Aortic smooth muscle cell (primary cell): ENCODE measurements around the genes VWDE and ANKMY2.

DNA sequence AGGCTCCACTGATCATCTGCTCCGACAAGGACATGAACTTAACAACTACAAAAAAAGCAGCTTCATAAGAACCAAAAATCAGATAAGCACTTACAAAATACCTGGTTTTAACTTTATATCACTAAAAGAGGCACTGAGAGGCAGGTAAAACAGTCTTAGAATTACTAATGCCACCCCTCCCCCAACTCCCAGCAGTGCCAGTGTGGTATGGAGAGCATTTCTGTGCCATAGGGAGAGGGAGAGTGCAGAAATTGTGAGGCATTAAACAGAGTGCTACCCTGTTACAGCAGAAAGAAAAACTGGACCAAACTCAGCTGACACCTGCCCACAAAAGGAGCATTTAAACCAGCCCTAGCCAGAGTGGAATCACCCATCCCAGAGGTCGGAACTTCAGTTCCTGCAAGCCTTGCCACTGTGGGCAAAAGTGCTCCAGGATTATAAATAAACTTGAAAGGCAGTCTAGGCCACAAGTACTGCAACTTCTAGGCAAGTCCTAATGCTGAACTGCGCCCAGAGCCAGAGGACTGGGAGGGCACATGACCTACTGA is 1050.7 kb downstream of the NDUFA4 start:
- RRBS, result no CpG with 5 or more reads among the region's 3 CpGs

- RRBS, result no CpG with 5 or more reads among the region's 1 CpG
These were observed 700.2 kb downstream of the NDUFA4 start for GRCh38 chr7:10239728-10240123.

GRCh38 chr7:11013540-11014046 is 39.9 kb downstream of the PHF14 start:
- RRBS, result no CpG with 5 or more reads among the region's 1 CpG

GRCh38 chr7:11022769-11023003 is 49.0 kb downstream of the PHF14 start:
- RRBS, result no CpG with 5 or more reads among the region's 3 CpGs

- RRBS, result no CpG with 5 or more reads among the region's 5 CpGs
These were observed 178.8 kb downstream of the PHF14 start for GRCh38 chr7:11152325-11152959.

DNA sequence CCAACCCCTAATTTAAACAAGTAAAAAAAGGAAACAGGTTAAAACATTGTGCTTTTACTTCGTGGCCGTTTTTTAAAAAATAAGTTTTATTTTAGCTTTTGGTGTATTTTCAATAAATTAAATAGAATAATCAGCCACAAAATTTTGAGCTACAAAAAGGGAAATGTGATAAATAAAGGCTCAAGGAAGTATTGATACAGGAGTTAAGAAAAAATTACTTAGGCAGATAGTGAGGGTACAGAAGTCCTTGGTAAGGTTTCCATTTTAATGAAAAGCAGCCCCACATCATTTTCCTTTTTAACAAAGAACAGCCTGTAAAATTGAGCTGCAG is 279.7 kb downstream of the THSD7A start:
- RRBS, result no CpG with 5 or more reads among the region's 2 CpGs

- RRBS, result 2% methylated on average over 4 of the region's 56 CpGs
These were observed at the start of gene VWDE for GRCh38 chr7:12403149-12404156. Gene VWDE, minus strand, starts transcription at chr7:12403865.

DNA sequence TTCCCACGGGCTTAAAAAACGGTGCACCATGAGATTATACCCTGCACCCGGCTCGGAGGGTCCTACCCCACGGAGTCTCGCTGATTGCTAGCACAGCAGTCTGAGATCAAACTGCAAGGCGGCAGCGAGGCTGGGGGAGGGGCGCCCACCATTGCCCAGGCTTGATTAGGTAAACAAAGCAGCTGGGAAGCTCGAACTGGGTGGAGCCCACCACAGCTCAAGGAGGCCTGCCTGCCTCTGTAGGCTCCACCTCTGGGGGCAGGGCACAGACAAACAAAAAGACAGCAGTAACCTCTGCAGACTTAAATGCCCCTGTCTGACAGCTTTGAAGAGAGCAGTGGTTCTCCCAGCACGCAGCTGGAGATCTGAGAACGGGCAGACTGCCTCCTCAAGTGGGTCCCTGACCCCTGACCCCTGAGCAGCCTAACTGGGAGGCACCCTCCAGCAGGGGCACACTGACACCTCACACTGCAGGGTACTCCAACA is 6.7 kb upstream of the ENSG00000226690 start:
- RRBS, result no CpG with 5 or more reads among the region's 12 CpGs

DNA sequence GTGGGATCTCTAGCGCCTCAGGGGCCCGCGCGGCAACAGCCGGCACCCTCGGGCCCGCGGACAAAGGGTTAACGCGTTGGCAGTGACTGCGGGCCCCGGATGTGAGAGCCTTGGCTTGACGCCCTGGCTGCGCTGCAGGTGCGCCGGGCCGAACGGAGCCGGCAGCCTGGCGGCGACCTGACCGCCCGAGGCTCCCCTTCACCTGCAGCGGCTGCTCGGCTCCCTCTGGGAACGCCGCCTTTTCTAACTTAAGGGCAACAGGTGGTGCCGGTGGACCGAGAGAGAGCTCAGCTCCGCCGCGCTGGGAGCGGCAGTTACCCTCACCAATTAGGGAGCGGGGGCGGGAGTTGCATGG is 281 bp upstream of the ARL4A start:
- RRBS, result under 1% methylated on average over 23 of the region's 35 CpGs

DNA sequence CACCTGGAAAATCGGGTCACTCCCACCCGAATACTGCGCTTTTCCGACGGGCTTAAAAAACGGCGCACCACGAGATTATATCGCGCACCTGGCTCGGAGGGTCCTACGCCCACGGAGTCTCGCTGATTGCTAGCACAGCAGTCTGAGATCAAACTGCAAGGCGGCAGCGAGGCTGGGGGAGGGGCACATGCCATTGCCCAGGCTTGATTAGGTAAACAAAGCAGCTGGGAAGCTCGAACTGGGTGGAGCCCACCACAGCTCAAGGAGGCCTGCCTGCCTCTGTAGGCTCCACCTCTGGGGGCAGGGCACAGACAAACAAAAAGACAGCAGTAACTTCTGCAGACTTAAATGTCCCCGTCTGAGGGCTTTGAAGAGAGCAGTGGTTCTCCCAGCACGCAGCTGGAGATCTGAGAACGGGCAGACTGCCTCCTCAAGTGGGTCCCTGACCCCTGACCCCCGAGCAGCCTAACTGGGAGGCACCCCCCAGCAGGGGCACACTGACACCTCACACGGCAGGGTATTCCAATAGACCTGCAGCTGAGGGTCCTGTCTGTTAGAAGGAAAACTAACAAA is 182.9 kb downstream of the ETV1 start:
- RRBS, result no CpG with 5 or more reads among the region's 22 CpGs

- RRBS, result no CpG with 5 or more reads among the region's 3 CpGs
These were observed 165.4 kb upstream of the ETV1 start for GRCh38 chr7:14154910-14155123.

DNA sequence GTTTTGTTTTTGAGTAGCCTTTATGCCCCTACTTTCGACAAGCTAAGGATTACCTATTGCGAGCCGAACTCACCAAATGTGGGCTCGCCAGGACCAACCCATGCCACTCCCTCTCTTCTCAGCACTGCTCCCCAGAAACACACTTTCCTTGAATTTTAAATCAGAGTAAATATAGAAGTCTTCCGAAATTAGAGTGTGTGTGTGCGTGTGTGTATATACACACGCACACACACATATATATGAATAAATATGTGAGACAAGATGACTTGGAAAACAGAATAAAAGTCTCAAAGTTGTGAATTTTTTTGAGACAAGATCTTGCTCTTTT is 96.7 kb downstream of the AGMO start:
- RRBS, result no CpG with 5 or more reads among the region's 7 CpGs

GRCh38 chr7:15547043-15547999 is 14.5 kb downstream of the AGMO start:
- RRBS, result no CpG with 5 or more reads among the region's 36 CpGs

GRCh38 chr7:15687632-15688775 is 1.5 kb upstream of the MEOX2 start:
- RRBS, result no CpG with 5 or more reads among the region's 31 CpGs

DNA sequence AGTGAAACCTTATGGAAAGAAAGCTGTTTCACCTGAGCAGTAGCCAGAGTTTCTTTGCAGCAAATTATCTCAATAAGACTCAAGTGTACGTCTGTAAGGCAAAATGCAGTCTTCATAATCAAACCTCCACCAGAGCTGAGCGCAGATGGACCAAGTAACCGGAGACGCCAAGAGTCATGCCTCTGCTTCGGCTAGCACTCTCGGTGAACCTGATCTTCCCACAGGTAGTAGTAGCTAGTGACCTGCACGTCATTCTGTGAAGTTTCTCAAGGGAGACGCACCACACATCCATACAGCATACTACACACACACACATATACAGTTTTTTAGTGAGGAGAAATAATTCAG is 357.1 kb downstream of the CRPPA start:
- RRBS, result no CpG with 5 or more reads among the region's 8 CpGs

- RRBS, result no CpG with 5 or more reads among the region's 1 CpG
These were observed 354.3 kb downstream of the CRPPA start for GRCh38 chr7:16066945-16067489.

- RRBS, result no CpG with 5 or more reads among the region's 29 CpGs
These were observed at the start of gene ANKMY2 for GRCh38 chr7:16645611-16645947. Gene ANKMY2, minus strand, starts transcription at chr7:16645754.

- RRBS, result no CpG with 5 or more reads among the region's 6 CpGs
These were observed 890 bp downstream of the BZW2 start for GRCh38 chr7:16646832-16647309.